Temporal lobe (tissue), 2 donors: ENCODE results near the genes UBE2R2 and FAM205C.

DNA sequence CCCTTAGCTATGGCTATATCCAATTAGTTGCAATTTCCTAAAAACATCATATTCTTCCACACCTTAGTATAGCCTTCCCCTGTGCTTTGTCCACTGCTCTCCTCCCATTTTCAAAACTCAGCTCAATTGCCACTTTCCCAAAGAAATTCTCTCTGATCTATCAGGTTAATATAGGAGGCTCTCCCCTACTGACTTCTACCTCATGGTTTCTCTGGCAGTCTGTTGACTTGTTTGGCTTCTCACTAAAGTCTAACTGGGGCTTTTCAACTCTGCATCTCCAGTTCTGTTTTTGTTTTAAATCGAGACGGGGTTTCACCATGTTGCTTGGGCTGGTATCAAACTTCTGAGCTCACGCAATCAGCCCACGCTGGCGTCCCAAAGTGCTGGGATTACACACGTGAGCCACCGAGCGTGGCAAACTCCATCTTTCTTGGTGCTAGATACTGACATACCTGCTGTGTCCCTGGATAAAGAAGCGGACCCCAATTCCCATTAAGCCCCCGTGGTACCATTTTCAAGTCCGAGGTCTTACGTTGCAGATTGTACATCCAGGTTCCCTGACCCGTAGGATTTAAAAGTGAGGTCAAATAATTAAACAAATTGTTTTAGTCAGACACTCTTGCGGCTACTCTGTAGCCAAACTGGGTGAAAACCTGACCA, 1.0 kb upstream of the DNAJA1 start:
- RAMPAGE, long total RNA: no peak

- RAMPAGE, long total RNA: no peak
Measured at GRCh38 chr9:33032912-33033754, 8.1 kb downstream of the DNAJA1 start.

DNA sequence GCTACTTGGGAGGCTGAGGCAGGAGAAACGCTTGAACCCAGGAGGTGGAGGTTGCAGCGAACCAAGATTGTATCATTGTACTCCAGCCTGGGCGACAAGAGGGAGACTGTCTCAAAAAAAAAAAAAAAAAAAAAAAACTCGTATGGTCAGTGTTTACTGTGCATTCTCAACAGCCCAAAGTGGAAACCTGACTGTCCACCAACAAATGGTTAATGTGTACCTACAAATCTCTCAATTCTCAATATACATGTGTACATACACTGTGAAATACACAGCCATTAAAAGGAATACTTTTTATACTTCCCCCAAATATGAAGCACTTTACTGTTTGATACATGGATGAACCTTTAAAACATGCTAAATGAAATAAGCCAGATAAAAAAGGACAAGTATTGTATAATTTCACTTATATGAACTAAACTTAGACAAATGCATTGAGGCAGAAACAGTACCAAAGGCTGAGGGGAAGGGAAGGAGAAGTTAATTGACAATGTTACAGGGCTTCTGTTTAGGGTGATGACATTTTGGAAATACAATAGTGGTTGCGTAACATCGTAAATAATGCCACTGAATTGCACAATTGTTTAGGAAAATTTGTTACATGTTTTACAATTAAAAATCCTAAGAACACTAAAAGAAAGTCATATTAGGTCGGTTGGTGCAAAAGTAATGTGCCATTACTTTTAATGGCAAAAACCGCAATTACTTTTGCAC, 16.6 kb downstream of the DNAJA1 start:
- RAMPAGE, long total RNA: no peak

DNA sequence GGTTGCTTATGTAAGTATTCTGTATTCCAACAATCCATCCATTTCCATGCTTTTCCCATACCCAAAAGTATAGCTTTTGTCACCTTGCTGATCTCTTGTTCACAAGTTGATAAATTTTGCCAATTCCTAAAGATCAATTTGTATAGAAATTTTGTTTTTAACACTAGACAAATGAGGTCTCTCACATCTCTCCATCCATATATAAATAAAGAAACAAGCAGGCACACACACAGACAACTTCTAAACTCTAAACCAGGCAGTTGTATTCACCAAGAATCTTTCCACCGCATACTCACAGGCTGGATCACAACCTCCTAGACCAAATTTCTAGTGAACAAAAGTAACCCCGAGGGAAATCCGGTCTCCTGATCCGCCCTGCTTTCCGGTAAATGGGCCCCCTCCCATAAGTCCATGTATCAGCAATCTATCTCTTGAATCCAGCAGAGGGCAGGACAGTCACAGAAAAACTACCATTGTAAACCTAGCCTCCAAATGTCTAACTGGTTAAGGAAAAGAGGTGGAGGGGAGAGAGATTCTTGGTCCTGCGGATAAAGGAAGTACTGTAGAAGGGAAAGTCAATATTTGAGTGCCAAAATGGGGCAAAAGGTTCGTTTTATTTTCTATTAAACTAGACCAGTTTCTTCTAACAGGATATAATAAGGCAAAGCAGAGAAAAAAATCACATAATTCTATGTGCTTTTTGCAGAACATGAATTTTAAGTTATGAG, 4.7 kb upstream of the SMU1 start:
- RAMPAGE, long total RNA: no peak

- RAMPAGE, long total RNA: no peak
Measured at GRCh38 chr9:33127945-33128919, 38.9 kb downstream of the B4GALT1 start.

- RAMPAGE, long total RNA: no peak
Measured at GRCh38 chr9:33150698-33151630, 16.2 kb downstream of the B4GALT1 start.

- RAMPAGE, long total RNA: no peak
Measured at GRCh38 chr9:33202509-33202928, 35.4 kb upstream of the B4GALT1 start.

DNA sequence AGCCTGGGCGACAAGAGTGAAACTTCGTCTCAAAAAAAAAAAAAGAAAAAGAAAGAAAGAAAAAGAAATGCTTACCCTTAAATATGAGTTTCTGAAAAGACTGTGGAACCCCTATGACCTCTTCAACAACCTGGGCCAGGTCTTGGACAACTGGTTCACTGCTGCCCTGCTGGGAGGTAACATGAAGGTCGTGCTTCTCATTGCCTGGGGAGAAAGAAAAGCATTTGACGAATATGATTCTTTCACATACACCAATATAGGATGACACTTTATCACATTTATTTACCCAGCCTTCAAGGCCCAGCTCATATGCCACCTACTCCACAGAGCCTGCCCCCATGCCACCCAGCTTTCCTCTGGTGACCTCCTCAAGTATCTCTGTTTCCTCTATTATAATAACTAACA, 1.9 kb downstream of the BAG1 start:
- RAMPAGE, long total RNA: no peak

DNA sequence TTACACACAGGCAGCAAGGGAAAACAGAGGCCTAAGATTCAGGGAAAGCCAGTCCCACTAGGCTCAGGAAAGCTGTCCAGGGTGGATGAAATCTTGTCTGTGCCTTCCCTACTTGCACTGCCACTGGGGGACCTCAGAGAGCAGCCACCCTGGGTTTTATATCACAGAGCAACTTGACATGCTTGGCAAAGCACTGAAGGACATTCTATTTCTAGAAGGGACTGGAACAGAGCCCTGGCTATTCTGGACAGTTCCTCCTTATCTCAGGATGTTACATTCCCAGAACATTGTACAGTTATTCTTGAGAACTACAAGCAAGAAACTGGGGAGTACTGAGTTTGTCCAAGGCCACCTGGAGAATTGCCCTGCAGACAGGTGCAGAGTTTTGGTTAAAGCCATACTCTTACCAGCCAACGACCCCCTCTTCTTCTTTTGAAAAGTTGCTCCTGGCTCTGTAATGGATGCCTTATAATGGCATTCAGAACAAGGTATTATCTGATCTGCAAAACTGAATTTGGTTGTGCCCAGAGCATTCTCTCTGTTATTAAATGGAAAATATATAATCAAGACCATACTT, 7.4 kb upstream of the PRSS3 start:
- RAMPAGE, long total RNA: no peak

DNA sequence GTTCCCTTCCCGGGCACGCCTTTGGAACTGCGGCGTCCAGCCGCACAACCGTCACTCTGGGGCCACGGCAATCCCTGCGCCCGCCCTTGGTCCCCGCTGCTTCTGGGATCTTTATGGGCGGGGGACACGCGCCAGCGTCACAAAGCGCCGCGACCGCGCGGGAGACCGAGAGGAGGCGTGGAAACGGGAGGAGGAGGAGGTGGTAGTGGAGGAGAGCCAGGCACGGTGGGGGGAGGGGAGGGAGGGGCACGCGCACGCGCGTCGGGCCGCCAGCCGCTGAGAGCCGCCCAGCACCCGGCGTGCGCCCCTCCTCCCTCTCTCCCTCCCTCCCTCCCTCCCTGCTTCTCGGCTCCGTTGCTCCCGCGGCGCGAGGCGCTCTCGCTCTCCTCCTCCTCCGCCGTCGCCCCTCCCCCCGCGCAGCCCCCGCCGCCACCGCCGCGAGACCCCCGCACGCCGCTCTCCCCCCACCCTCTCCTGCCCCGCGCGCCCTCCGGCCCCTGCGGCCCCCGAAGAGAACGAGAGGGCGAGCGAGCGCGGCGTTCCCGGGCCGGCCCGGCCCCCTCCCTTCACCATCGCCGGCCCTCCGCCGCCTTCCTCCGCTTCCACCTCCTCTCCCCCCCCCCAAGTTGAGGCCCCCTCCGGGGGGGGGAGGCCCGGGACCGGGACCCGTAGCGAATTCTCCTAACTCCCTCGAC, at the start of gene UBE2R2:
Gene UBE2R2 (plus strand): TSS at position 341 of the 695 bp plus-strand sequence.
- RAMPAGE, long total RNA: no peak

DNA sequence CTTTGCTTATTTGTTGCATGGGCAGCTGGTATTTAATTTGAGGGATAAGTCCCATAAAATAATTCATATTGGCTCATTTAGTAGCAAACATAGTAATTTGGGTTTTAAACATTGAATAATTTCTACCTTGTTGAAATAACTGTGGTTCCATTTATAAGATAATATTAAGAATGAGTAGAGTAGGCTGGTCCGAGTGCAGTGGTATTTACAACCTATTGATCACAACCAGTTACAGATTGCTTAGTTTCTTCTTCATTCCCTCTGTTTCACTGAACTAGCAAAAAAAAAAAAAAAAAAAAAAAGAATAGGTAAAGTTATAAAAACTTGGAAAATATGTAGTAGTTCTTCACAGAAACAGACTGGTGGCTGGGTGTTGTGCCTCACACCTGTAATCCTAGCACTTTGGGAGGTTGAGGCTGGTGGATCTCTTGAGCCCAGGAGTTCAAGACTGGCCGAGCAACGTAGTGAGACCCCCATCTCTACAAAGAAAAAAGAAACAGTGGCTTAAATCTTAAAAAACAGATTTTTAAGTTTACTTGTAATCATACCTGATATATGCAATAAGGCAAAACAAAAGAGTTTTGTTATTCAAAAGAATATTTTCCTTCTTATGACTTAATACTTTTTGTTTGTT, 14.0 kb downstream of the UBE2R2 start:
- RAMPAGE, long total RNA: no peak

- RAMPAGE, long total RNA: no peak
Measured at GRCh38 chr9:33916884-33917368, 100.0 kb downstream of the UBE2R2 start.

GRCh38 chr9:33918246-33918561, 101.2 kb downstream of the UBE2R2 start:
- RAMPAGE, long total RNA: no peak

GRCh38 chr9:33963545-33964070, 85.1 kb downstream of the UBAP2 start:
- RAMPAGE, long total RNA: no peak

- RAMPAGE, long total RNA: no peak
Measured at GRCh38 chr9:34178335-34178734, 508 bp upstream of the UBAP1 start.

- RAMPAGE, long total RNA: no peak
Measured at GRCh38 chr9:34332417-34333039, 3.2 kb downstream of the NUDT2 start.

GRCh38 chr9:34338507-34339138, 9.3 kb downstream of the NUDT2 start:
- RAMPAGE, long total RNA: no peak

DNA sequence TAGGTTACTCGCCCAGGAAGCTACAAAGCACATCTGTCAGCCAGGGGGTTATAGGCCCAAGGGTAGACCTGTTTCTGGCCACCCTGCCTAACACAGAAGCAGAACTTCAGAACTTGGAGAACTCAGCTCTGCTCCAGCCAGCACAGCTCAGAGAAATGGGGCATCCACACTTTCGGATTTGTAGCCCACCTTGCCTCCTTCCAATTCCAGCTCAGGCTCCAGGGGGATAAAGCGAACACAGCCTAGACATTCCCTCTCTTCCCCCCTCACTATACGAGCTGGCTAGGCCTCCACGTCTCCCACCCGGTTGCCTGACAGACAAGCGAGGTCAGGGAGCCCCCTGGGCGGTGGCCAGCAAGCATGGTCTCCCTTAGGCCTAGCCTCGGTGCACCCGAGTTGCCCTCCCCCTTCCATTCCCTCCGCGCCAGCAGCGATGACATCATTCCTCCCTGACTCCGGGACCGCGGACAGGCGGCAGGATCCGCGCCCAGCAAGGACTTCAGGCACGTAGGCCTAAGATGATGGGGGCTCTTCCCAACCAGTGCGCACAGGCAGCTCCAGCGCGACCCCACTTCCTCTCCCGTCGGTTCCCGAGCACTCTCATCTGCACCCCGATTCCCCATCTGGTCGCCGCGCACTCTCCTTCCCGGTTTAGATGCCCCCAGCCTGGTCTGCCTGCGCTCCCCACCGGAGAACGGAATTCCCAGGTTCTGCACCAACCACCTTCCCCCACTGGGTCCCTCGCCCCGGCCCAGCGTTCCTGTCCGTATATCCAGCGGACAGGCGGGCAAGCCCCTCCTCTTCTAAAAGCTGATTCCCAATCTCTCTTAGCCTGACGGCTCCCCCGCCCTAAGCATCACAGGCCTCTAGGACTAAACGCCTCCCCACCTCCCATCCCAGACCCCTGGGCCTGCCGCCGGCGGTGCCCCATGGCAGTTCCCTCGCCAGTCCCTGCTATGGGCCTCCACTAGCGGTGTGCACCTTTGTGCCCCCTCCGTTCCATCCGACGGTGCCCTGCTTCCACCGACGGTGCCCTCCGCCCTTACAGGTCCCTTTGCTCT, 1.1 kb downstream of the FAM219A start:
- RAMPAGE, long total RNA: no peak

DNA sequence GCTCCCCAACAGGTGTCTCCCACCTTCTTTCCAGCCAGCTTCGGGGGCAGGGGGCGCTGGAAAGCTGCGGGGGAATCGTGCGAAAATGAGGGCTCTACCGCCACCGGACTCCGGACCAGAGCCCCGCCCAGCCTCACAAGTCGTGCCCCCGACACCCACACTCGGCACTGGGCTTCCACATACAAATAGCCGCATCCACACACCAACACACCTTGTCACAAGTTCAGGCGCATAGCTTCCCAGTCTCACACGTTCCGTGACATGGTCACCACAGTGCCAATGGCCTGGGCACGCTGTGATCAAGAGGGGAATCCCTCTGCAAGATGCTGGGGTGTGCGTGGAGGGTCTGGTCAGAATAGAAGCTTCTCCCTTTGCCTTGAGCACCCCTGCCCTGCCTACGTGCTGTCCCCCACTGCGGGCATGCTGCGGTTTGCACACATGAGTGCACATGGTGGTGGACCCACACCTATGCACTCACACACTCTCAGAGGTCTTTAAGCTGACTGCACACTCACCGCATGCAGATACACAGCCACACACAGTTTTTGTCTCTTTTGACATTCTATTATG, 374 bp upstream of the ARID3C start:
- RAMPAGE, long total RNA: no peak

GRCh38 chr9:34895497-34896007, at the start of gene FAM205C:
Gene FAM205C (minus strand): TSS chr9:34895764.
- RAMPAGE, long total RNA: no peak